ENCODE data around the genes SPATA31E1, ENSG00000283205 and S1PR3.

DNA sequence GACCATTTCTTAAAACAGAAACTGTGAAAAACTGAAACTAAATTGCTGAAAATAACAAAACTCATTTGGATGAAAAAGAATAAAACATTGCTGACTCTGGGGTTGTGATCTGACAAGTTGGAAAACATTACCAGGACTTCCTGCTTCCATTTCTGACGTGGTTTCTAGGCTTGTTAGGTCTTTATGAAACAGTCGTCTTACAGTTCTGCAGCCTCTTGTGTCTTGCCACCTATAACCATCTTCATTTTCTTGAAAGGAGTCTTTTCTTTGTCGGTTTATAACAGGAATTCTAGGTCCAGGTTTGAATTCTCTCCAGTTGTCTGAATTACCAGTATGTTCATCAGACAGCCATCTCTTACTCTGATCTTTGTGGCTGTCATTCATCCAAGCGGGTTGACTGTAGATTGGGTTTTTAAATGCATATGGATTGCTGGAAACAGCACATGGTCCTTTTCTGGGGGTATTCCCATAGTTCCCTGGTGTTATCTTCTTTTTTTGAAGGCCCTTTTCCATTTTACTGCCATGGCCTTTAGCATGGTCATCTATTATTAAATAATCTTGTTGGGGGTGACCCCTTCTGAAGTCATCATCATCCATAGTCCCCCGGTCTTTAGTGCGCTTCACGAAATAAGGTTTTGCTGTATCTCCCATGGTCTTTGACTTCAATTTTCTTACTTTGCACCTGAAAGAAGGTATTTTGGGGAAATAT, 1.5 kb downstream of the TUT7 start:
- PRO-cap: unidirectional peak, plus-strand start at position 176 of the sequence

- PRO-cap: no peak
These were observed 1.5 kb upstream of the TUT7 start for GRCh38 chr9:86355675-86356125.

DNA sequence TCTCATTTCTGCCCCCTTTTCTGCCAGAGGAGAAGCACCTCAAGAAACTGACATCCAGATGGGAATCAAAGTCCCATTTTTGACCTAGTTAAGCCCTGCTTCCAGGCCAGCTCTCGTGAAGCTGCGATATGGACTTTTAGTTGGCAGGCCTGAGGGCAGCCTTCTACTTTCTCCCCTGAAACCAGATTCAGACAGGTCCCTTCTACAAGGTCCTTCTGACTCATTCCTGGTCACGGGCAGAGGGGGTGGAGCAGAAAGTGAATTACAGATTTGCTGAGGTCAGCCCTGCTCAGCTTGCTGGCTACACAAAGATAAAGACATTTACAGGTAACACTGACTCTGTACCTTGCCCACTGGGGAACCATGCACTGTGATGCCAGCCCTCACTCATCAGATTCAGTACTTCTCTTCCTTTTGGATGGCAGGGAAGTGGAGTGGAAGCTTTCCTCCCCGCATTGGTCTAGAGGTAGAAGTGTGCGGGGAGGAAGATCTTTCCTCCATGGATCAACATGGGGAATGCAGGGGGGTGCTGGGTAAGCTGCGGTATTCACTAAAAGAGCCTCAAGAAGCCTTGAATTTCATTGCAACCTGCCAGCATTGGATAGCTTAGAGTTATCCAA, 52.9 kb upstream of the TUT7 start:
- PRO-cap: no peak

- PRO-cap: unidirectional peak, plus-strand start at chr9:86442565
These were observed 88.2 kb upstream of the TUT7 start for GRCh38 chr9:86442323-86442849.

- PRO-cap: no peak
These were observed 230.1 kb upstream of the TUT7 start for GRCh38 chr9:86584416-86584697.

DNA sequence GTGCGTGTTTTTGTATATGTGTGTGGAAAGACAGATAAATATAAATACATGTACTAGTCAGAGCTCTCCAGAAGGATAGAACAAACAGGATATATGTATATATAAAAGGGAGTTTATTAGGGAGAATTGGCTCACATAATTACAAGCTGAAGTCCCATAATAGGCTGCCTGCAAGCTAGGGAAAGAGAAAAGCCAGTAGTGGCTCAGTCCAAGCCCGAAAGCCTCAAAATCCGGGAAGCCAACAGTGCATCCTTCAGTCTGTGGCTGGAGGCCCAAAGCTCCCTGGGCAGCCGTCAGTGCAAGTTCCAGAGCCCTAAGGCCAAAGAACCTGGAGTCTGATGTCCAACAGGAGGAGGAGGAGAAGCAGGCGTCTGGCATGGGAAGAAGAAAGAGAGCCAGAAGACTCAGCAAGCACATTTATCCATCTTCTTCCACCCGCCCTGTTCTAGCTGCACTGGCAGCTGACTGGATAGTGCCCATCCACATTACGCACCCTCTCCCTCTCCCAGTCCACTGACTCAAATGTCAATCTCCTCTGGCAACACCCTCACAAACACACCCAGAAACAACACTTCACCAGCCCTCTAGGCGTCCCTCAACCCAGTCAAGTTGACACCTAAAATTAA, 213.4 kb downstream of the GAS1 start:
- PRO-cap: no peak

DNA sequence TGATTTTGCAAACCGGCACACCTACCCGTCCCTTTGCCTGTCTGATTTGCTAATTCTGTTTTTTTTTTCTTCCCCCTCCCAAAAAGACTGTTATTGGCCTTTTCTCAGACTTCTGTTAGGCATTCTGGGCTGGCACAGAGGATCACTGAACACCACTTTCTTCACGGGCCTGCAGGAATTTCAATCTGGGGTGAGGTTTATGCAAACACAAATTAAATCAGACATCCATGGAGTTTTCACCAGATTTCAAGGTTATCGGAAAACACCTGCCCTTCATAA, 139.3 kb downstream of the GAS1 start:
- PRO-cap: no peak

DNA sequence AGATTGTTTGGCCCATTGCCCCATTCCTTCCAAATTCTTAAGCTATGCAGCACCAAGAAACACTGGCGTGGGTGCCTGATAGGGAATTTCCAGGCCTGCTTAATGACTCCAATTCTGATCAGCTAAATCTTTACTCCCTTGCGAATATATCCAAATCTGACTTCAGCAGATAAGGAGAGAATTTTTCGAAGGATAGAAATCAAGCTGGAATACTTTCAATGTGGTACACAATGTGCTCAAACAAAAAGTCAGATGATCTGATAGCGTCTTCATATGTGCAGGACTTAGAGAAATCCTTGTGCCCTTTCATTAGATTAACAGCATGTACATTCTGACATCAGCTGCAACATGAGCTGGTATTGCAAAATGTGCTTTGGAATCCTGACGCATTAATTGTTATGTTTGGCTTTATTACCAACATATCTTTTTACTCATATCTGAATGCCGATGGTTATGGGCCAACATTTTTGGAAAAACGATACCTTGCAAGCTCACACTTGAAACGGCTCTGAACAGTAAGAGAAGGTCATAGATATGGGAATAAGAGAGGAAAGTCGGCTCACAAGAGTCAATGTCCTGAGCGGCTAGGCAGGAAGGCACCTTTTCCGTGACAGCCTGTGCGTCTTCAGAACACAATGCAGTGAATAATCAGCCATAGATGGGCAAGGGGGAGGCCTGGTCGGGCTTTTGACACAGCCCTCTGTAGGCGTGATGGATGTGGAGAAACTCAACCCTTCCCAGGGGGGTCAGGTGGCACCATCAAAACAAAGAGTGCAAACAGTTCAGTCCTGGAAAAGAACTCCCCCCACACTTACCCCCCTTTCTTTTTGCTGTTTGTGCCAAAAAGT, 36.3 kb upstream of the GAS1 start:
- PRO-cap: no peak

DNA sequence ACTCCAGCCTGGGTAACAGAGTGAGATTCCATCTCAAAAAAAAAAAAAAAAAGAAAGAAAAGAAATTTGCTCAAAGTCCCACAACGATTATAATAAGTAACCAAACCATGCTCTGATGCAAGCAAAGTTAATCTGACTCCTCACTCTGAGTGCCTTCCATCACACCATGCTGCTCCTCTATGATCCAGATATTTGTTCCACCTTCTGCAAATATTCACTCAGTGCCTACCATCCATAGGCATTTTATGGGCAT, 93.3 kb upstream of the DAPK1 start:
- PRO-cap: no peak

DNA sequence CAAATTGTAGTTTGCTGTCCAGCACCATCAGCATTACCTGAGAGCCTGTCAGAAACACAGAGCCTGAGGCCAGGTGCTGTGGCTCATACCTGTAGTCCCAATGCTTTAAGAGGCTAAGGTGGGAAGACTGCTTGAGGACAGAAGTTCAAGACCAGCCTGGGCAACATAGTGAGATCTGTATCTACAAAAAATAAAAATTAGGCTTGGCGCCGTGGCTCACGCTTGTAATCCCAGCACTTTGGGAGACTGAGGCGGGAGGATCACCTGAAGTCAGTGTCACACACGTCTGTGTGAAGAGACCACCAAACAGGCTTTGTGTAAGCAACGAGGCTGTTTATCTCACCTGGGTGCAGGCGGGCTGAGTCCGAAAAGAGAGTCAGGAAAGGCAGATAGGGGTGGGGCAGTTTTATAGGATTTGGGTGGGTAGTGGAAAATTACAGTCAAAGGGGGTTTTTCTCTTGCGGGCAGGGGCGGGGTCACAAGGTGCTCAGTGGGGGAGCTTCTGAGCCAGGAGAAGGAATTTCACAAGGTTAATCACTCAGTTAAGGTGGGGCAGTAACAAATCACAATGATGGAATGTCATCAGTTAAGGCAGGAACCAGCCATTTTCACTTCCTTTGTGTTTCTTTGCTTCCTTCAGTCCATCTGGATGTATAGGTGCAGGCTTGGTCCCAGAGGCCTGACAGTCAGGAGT, 89.7 kb upstream of the DAPK1 start:
- PRO-cap: no peak

DNA sequence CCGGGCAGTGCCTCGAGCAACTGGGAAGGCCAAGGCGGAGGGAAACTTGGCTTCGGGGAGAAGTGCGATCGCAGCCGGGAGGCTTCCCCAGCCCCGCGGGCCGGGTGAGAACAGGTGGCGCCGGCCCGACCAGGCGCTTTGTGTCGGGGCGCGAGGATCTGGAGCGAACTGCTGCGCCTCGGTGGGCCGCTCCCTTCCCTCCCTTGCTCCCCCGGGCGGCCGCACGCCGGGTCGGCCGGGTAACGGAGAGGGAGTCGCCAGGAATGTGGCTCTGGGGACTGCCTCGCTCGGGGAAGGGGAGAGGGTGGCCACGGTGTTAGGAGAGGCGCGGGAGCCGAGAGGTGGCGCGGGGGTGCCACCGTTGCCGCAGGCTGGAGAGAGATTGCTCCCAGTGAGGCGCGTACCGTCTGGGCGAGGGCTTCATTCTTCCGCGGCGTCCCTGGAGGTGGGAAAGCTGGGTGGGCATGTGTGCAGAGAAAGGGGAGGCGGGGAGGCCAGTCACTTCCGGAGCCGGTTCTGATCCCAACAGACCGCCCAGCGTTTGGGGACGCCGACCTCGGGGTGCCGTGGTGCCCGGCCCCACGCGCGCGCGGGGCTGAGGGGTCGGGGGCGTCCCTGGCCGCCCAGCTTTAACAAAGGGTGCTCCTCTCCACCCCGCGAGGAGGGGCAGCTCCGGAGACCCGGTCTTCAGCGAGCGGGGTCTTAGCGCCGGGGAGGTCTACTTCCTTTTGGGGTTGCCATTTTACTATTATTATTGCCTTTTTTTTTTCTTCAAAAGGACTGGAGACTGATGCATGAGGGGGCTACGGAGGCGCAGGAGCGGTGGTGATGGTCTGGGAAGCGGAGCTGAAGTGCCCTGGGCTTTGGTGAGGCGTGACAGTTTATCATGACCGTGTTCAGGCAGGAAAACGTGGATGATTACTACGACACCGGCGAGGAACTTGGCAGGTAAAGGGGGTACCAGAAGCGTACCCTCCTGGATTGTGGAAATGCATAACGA, 825 bp downstream of the DAPK1 start:
- PRO-cap: bidirectional peak, plus-strand start at position 136 of the sequence, minus-strand start at position 170 of the sequence; bidirectional peak, plus-strand start at position 553 of the sequence, minus-strand start at position 438 of the sequence

- PRO-cap: no peak
These were observed 96.6 kb downstream of the DAPK1 start for GRCh38 chr9:87594267-87594602.

- PRO-cap: unidirectional peak, plus-strand start at chr9:87712094
These were observed 14.1 kb upstream of the CTSL start for GRCh38 chr9:87711743-87712217.

DNA sequence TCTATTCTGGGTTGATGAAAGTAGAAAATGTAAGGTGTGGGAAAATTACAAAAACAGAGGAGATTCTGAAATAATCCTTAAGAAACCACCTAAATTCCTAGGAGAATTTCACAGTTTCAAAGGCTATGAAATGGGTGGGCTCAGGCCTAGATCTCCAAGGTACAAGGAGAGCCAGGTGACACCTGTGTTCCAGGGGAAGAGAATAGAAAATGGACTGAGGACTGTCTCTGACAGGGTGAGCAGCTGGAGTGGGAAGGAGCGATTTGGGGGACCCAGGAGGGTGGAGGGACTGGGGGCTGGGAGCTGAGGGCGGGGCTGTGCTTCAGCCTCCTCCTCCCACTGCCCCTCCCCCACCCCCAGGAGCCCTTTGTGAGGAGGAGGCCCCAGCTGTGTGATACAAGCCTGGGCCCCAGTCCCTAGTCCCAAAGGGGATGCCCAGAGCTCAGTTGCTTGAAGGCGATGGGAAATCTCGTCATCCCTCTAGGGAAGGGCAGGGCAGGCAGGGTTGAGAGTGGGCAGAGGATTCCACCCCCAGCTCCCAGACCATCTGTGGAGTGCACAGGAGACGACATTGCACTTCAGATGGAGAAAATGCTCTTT, at the start of gene SPATA31E1:
TSS of gene SPATA31E1 (plus strand) at position 445 of the 600 bp plus-strand sequence.
- PRO-cap: no peak

DNA sequence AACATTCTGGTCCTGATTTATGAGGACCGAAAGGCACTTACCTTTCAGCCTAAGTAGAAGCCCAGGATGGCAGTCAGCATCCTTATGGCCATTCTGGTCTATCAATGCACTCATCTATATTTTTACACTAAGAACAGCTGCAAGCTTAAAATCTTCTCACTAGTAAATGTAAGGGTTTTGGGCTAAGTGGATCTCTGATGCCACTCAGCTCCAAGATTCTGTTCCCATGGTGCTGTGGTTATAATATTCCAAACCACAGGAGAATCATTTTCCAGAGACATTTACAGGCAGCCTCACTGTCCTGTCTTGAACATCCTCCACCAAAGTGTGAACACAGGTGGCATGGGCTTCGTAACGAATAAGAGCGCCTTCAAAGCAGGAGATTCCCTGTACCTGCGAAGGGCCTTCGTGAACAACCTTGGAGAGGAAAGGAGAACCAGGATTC, at the start of gene ENSG00000283205:
TSS of gene ENSG00000283205 (plus strand) at position 290 of the 445 bp plus-strand sequence.
- PRO-cap: no peak

DNA sequence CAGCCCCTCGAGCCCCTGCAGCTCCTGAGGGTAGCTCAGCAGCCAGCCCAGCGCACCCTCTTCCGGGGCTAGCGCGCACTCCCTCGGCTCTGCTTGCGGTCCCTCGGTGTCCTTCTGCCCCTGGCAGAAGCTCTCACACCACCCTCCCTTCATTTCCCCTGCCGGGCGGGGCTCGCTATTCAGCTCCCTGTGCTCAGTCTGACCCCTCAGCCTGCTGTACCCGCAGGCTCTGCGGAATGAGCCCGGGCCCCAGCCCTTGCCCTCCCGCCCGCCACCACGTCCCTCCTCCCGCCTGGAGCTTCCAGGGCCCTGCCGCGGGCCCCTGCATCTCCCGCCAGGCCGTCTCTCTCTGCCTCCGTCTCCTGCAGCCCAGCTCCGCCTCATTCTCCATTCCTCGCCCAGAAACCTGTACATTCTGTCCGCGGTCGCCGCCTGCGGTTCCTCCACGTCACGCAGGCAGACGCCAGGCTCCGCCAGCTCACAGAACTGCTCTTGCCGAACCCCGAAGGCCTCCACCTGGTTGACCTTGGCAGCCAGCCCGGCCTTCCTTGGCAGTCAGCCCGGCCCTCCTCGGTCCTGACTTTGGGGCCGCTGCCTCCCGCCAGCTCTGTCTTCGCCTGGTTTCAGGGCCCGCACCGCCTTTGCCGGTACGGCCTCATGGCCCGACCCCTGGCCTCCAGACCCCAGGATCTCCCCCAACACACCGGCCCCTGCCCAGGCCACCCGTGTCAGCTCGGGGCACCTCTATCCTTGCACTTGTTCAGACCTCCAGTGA, 61.6 kb downstream of the SPATA31C2 start:
- PRO-cap: unidirectional peak, minus-strand start at position 116 of the sequence; unidirectional peak, minus-strand start at position 400 of the sequence; unidirectional peak, minus-strand start at position 488 of the sequence

- PRO-cap: bidirectional peak, plus-strand start at chr9:88535178, minus-strand start at chr9:88534934
These were observed 218 bp upstream of the NXNL2 start for GRCh38 chr9:88534887-88535033.

GRCh38 chr9:88587315-88587554, 52.3 kb downstream of the NXNL2 start:
- PRO-cap: unidirectional peak, plus-strand start at chr9:88587462

- PRO-cap: no peak
These were observed 69.3 kb upstream of the S1PR3 start for GRCh38 chr9:88921956-88922383.

- PRO-cap: bidirectional peak, plus-strand start at chr9:88991468, minus-strand start at chr9:88991331
These were observed at the start of gene S1PR3 for GRCh38 chr9:88991039-88992077. S1PR3 (plus strand) TSS chr9:88991468.